Bronchus fibroblast of lung (primary cell): ENCODE data around the genes KRT24, KRT20, KRTAP9-2, KRTAP9-4, KRTAP9-7, KRTAP29-1, KRT33A, KRT33B and FKBP10.

DNA sequence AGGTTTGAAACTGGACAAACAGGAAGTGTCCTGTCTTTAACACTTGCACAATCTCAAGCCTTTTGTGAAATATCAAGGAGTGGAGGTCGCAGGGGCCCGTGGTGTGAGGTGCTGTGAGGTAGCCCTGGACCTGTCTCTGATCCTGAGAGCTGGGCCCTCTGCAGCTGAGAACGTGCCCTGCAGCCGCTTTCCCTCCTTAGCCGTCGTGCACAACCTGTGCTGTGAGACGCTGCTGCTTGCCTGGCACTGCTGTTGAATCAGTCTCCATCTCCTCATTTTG lies 29.9 kb downstream of the SMARCE1 start:
- RAMPAGE, long total RNA, result no peak

GRCh38 chr17:40703554-40703887 lies at the start of gene KRT24:
TSS of gene KRT24 (minus strand) at chr17:40703752.
- RAMPAGE, long total RNA, result no peak

GRCh38 chr17:40719477-40720162 lies 16.1 kb upstream of the KRT24 start:
- RAMPAGE, long total RNA, result no peak

DNA sequence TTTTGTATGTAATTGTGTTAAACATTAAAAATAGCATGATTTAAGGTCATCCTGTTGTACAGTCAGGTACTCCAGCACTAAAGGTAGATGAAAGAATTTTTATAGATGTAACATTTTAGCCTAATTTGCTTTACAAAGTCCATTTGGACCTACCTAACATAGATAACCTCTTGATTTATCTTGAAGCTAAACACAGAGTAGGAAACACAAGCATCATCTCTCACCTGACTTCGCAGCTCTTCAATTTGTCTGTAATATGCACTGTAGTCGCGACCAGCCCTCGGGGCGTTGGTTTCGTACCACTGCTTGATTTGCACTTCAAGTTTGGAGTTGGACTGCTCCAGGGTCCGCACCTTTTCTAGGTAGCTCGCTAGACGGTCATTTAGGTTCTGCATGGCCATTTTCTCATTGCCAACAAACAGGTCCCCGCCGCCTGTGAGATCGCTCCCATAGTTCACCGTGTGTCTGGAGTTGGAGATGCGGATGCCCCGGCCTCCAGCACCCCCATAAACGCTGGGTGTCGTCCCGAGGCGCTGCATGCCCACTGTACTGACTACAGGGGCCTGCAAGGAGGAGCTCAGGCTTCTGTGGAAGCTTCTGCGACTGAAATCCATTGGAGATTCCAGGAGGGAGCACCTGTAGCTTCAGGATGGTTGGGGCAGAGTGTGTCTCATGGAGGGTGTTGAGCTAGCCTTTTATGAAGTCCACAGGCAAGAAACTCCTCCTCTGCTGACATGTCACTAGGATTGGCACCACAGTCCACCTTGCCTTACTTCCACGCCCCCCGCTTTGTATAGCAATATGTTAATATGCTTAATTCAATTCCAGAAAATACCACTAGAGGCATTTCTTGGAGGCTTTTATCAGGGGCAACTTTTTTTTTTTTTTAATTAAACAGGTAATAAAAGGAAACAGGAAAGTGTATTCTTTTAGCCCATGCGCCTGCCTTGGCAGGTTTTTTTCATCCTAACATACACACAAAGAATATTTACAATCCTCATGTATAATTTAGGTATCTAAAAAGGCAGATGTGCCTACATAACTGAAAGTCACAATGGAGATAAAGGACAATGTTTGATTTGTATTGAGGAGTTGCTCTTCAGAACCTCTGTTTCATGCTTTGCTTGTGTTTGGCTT lies at the start of gene KRT20:
Gene KRT20, minus strand, starts transcription at position 671 of the 1,137 bp plus-strand sequence.
- RAMPAGE, long total RNA, result no peak

DNA sequence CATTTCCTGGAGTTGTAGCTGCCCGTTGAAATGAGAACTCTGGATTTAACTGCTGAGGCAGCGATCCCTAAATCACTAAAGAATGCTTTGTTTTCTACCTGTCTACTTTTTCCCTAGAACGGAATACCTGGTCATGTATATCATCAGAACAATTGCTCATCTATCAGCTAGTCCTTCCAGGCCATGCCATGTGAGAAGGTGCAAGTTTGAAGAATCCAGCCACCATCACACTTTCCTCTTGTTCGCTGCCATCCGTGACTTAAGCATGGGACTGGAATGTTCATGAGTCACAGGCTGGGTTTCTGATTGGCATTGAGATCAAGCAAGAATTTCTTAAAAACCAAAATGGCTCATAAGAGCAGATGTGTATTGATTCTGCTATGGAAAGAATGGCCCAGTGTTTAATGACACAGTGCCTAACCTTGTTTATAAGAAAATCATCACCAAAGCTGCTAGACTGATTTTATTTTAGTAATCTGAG lies 308 bp upstream of the KRTAP2-3 start:
- RAMPAGE, long total RNA, result no peak

GRCh38 chr17:41226446-41226894 lies at the start of gene KRTAP9-2:
TSS of gene KRTAP9-2 (plus strand) at chr17:41226648.
- RAMPAGE, long total RNA, result no peak

GRCh38 chr17:41249397-41249948 lies at the start of gene KRTAP9-4:
TSS of gene KRTAP9-4 (plus strand) at chr17:41249687.
- RAMPAGE, long total RNA, result no peak

DNA sequence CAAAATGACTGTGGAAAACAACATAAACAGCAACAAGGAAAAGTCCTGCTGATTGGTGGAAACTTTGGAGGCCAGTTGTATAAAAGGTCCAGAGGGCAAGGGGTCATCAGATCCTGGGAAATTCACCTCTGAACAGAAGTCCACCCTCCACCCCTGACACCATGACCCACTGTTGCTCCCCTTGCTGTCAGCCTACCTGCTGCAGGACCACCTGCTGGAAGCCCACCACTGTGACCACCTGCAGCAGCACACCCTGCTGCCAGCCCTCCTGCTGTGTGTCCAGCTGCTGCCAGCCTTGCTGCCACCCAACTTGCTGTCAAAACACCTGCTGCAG lies at the start of gene KRTAP9-7:
Gene KRTAP9-7, plus strand, starts transcription at position 162 of the 334 bp plus-strand sequence.
- RAMPAGE, long total RNA, result no peak

- RAMPAGE, long total RNA, result no peak
Measured at GRCh38 chr17:41302730-41302968, at the start of gene KRTAP29-1. TSS of gene KRTAP29-1 (minus strand) at chr17:41302851.

- RAMPAGE, long total RNA, result no peak
Measured at GRCh38 chr17:41350600-41351012, at the start of gene KRT33A. TSS of gene KRT33A (minus strand) at chr17:41350828.

- RAMPAGE, long total RNA, result no peak
Measured at GRCh38 chr17:41369641-41369900, at the start of gene KRT33B. TSS of gene KRT33B (minus strand) at chr17:41369813.

DNA sequence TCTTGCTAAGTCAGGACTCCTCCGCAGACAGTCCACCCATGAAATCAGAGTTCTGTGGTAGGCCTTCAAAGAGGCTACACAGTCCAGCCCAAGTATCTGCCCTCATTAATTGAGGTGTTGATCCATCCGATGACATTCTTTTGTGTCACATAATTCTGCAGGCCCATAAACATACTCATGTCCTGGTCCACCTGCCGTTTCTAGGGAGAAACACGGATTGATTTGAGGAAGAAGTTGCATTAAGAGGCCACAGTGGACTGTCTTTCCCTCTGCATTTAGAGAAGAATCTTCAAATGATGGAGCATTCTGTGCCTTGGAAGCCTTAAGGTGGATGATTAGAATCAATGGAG lies 348 bp upstream of the KRT31 start:
- RAMPAGE, long total RNA, result no peak

GRCh38 chr17:41547861-41548413 lies 19.8 kb upstream of the KRT19 start:
- RAMPAGE, long total RNA, result no peak

DNA sequence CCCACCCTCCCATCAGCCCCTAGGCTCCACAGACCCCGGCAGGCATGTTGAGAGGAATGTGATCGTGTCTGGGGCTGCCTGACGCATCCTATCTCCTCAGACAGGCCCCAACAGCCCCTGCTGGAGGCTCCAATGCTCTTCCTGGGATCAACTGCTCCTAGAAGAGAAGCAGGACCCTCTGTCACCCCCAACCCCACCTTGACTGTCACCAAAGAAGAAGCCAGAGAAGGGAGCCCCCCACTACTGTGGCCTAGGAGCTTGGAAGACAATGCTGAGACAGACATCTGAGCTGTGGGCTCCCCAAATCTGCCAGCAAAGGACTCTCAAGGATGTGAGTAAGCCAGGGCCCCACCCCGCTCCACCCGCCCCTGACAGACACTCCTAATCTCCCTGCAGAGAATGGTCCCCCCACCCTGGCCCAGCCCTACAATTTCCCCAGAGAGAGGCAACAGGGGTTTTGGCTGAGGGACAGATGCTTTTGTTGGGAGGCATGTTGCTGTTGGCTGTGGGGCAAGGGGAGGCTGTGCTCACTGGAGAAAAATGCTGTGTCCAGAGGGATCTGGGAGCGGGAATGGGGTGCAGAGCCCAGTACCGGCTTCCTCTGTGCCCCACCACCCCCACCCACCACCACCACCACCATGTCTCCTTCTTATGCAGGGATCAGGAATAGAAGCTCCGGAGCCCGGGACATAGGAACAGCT lies 1.7 kb upstream of the KRT14 start:
- RAMPAGE, long total RNA, result no peak

GRCh38 chr17:41663617-41663980 lies 25.1 kb upstream of the EIF1 start:
- RAMPAGE, long total RNA, result no peak

DNA sequence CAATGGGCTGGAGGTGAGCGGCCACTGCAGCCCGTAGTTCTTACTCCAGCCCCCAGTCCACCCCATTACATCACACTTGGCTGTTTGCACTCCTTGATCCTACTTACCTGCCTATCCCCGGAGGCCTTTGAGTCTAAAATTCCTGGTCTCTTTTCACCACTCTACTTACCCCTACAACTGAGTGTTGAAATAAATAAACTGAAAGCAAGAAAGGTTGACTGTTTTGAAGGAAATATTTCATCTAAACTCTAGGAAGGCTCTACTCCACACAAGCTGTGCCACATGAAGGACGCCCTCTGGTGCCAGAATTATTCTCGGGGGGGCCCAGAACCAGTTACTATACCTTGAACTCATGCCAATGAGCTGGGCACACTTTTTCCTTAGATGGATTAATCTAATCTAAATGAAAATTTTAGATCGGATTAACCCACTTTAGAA lies 797 bp upstream of the EIF1 start:
- RAMPAGE, long total RNA, result no peak

DNA sequence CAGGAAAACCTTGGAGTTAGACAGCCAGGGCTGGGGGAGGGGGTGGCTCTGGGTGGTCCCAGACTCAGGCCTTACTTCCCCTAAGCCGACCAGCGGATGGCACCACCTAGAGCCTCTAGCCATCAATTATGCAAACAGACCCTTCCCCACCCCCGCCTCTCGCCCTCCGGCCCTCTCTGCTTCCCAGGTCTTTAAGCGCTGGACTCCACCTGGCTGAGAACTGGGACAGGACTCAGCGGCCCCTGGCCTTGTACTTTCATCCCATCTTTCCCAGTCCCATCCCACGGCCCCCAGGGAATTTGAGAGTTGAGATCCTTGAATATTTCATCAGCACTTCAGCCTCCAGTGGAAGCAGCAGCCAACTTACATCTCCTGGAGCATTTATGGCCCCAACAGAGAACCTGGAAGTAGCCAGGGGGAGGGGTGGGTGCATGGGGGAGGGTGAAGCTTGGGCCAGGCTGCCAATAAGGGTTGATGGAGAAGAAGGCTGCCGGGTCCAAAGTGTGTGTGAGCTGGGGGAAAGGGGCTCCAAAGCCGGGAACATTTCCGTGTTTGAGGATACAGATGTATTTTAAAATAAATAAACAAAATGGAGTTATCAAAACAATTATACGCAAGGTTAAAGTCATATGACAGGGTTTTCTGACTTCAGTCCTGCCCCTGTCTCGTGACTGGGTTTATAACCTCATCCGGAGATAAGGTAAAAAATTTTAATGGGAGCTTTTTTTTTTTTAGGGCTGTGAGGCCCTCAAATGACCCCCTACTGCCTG lies 7.5 kb upstream of the JUP start:
- RAMPAGE, long total RNA, result no peak

GRCh38 chr17:41812867-41813125 lies at the start of gene FKBP10:
TSS of gene FKBP10 (plus strand) at chr17:41813004.
- RAMPAGE, long total RNA, result start-site peak on the plus strand at chr17:41812957-41813010, 496 and 370 reads in 2 replicates

GRCh38 chr17:41891930-41892520 lies 26.7 kb downstream of the ACLY start:
- RAMPAGE, long total RNA, result no peak

DNA sequence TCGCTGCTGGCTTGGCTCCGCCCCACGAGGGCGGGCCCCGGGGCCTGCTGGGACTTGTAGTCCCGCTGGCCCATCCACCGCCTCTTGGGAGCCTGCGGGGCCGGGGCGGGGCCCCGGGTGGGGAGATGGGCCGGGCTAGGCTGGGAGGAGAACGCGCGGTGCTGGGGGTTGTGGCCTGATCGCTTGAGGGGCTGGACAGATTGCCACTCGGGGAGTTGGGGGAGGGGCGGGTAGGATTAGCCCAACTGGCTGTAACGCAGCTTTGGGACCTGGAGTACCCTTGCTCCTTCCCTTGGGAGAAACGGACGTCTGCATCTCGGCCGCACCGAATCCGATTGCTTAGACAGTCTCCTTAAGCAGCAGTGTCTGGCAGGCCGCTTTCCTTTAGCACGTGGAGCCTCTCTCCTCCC lies 342 bp upstream of the ACLY start:
- RAMPAGE, long total RNA, result no peak